ENCODE results near the genes MIDN and REEP6.

DNA sequence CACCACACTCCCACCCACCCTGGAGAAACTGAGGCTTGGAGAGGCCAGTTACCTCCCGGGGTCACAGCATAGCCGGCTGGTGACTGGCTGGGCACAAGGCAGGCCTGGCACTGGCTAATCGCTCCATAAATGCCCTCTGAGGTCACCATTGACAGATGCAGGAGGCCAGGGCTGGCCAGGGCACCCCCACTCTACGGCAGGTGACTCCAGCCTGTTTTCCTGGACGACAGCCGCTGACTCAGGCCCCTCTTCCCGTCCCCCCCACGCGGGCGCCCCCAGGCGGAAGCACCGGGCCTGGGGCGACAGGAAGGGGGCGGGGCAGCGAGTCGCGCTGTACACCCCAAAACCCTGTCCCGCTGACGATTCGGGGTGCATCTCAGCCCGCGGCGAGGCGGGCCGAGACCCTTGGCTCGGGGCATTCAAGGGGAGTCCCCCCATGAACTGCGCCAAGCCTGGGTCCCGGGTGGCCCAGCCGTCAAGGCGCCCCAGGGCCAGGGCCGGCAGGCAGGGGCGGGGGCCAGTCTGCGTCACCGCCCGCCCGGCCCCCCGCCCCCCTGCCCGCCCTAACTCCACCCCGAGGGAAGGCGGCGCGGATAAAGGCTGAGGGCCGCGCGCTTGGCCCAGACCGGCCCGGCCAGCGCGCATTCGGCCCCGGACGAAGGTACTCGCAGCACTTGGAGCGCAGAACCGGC, at the start of gene MIDN:
MIDN (plus strand) TSS at position 623 of the 692 bp plus-strand sequence.
- RRBS, result 2% methylated on average over 15 of the region's 55 CpGs

DNA sequence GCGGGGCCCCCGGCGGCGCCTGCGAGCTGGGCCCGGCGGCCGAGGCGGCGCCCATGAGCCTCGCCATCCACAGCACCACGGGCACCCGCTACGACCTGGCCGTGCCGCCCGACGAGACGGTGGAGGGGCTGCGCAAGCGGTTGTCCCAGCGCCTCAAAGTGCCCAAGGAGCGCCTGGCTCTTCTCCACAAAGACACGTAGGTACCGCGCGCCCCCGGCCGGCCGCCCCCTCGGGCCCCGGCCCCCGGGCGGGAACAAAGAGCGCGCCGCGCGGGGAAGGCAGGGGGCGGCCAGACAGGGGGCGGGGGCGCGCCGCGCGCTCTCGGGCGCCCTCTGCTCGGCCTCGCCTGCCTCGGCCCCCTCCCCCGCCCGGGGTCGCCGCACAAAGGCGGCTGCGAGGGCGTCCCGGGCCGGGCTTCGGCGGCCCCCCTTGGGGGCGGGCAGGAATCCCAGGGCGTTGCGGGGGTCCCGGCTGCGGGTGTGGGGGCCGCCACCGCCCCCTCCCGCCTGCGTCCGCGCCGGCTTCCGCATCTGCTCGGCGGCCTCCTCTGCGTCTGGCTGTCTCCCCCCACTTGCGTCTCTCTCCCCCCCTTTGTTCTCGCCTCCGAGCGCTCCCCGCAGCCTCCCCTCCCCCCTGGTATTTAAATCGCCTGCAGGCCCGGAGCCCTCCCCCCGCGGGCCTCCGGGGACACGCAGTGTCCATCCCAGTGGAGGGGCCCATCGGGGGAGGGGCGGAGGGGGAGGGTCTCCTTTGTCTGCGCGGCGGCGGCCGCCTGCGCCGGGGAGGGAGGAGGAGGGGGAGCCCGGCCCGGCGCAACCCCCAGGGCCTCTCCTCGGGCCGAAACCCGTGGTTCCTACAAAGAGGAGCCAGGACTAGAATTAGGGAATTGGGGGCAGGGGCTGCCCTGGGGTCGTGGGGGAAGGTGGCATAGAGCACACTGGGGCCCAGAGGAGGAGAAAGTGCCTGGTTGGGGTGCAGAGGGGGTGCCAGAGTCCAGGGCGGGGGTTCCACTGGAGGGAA, 2.3 kb downstream of the MIDN start:
- RRBS, result 2% methylated on average over 31 of the region's 106 CpGs

DNA sequence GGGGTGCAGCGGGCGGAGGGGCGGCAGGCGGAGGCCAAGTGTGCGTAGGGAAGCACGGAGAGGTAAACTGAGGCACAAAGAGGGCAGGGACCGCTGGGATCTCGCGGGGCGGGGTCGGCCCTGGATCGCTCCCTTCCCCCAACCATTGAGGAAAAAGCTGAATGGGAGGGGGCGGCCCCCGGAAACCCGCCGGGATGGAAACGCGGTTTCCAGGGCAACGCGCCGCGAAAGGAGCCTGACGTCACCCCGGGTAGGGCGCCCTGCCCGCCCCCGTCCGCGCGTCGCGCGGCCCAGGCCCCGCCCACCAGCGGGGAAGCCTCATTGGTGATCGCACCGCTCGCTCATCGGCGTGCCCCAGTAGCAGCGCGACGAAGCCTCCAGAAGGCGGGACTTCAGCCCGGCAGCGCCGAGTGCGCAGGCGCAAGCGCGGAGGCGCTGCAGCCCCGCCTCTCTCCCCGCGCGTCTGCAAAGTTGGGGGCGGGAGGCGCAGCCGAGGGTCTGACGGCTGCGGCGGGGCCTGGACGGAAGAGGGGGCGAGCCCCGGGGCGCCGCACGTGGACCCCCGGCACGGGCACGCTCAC, 8.4 kb upstream of the CIRBP start:
- RRBS, result 1% methylated on average over 12 of the region's 71 CpGs

GRCh38 chr19:1373306-1373903, 10.3 kb upstream of the NDUFS7 start:
- RRBS, result no CpG with 5 or more reads among the region's 20 CpGs

DNA sequence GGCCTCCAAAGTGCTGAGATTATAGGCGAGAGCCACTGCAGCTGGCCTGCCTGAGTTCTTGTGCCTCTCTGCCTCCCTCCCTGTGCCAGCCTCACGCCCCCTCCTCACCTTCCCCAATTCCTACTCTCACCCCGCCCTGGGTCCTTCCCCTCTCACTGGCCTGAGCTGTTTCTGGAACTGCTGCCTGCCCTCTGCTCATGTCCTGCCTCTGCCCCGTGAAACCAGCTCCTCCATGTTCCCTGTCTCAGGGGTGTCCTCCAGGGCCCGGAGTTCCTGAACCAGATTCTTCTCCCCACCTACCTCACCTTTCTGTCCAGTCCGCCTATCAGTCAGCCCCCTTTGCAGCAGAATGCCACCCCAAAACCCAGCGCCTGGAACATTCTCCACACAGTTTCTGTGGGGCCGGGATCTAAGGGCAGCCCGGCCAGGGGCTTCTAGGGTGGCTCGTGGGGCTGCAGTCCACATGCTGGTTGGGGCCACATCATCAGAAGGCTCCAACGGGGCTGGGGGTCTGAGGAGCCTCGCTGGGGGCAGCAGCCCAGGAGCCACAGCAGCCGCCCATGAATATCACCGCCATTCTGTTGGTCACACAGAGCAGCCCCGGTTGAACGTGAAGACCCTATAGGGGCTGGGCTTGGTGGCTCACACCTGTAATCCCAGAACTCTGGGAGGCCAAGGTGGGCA, 3.1 kb upstream of the NDUFS7 start:
- RRBS, result no CpG with 5 or more reads among the region's 16 CpGs

DNA sequence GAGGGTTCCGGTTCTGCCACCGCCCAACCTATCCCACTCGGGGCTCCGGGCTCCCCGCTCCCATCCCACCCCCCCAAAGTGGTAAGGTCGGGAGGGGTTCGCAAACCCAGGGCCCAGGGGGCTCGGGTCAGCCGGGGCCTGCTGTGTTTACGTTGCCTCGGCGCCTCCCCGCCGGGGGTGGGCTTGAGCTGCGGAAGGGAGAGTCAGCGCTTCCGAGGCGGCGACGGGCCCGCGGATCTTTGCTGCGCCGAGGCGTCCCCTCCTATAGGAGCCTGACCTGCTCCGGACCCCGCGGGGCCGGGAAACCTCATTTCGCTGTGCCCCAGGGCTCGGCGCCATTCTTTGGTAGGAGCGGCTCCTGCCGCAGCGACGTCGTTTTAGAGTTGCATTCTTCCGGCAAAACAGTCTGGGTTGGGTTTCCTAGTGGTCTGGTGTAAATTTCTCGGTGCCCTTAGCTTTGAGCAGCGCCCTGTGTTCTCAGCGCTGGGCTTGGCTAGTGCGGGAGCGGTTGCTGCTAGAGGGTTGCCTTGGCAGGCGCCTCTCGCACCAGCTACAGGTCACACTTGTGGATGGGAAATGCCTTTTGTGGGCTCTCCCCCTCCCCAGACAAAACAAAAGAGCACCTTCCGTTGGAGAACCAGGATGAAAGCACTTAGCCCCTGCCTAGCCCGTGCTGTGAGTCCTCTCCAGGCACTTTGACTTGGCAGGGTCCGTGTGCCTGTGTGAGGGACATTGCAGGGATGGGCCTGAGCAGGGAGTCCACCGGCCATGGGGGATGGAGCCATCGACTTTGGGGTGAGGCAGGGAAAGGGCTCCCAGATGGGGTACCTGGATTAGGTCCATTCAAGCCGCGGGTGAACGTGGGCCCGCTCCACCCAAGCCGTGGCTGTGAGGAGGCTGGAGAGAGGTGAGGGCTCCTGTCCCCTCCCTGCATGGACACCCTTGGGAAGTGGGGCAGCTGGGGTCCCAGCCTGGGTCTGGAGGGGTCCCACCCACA, 1.4 kb downstream of the DAZAP1 start:
- RRBS, result under 1% methylated on average over 24 of the region's 55 CpGs

DNA sequence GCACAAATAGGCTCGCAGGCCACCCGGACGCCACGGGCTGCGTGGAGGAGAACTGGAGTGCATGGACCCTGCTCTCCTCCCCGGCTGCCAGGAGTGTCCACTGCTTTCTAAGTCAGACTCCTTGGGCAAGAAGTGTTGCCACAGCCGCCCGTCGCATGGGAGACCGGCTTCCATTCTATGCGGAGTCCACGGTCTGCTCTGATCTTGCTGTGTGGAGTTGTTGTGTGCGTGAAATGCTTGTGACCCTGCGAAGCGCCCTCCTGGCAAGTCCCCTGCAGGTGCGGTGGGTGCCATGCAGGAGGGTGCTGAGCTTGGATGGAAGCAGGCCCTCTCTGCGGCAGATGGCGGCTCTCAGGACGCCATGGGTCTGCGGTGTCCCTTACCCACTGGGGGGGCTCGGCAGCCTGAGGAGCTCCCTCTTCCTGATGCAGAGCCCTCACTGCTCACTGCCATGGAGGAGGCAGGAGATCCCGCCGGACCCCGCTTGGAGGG, 2.1 kb downstream of the DAZAP1 start:
- RRBS, result 88% methylated on average over 9 of the region's 24 CpGs

DNA sequence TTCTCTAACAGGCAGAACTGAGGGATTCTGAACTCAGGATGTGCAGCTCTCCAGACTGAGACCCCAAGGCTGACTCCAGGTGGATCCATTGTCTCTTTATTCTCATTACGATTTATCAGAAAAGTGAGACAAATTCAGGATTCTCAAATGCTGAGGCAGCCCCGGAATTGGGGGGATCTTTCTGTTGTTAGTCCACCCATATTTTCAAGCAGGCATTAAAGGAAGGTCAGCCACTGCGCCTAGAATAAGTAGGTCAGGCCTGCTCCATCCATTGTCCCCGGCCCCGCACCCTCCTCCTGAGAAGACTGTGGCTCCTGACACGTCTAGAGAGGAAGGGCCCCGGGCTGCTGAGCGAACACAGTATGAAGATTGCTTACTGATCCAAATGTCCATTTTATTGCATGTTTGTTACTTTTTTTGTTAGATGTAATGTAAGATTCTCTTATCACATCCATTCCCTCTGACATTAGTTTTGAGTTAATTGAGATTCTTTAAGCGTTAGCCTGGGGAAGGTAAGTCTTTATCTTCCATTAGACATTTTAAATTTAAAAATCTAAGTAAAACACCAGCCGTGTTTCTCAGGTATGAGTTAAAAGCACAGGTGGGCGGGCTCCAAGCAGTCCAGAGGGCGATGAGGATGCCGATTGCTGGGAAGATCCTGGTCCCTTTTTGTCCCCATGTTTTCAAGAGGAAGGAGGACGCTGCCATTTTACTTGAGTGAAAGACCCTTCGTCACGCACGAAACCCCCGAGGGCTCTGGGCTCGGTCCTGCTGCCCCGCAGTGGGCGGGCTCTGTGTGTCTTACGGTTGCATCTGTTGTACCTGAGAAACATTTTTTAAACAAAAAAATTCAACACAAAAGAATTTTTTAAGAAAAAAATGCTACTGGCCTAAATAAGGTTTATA, 10.1 kb upstream of the RPS15 start:
- RRBS, result 92% methylated on average over 4 of the region's 22 CpGs

GRCh38 chr19:1443858-1444599, 5.8 kb downstream of the RPS15 start:
- RRBS, result no CpG with 5 or more reads among the region's 14 CpGs

DNA sequence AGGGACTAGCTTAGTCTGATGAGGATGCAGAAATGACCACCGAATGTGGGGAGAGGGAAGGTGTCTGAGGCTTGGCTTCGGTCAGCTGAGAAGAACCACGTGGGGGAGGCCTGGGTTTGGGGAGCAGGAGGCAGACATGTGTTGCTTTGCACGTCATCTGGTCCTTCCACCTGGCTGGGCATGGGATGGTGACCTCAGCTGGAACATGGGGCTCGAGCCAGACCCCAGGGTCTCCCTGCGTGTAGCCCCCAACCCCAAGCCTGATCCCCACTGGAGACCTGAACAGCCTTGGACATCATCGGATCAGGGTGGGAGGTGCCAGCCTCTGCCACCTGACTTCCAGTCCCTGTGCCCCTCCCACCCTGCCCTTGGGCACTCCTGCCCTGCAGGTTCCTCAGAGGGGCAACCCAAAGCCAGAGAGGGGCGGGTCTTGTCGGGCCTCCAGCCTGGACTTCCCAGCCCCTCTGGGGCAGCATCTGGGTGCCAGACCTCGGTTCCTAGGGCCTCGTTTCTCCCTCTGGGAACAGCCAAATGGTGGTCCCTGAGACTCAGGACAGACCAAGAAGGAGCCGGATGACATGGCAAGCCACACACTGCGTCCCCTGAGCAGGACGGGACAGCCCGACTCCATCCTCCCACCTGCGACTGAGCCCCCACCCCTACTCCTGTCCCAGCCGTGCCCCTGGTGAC, 1.4 kb downstream of the APC2 start:
- RRBS, result no CpG with 5 or more reads among the region's 17 CpGs

- RRBS, result 38% methylated on average over 9 of the region's 60 CpGs
These were observed 5.8 kb downstream of the APC2 start for GRCh38 chr19:1455356-1456500.

GRCh38 chr19:1490888-1492093, at the start of gene REEP6:
Gene REEP6, plus strand, starts transcription at chr19:1491181.
- RRBS, result 6% methylated on average over 54 of the region's 107 CpGs

DNA sequence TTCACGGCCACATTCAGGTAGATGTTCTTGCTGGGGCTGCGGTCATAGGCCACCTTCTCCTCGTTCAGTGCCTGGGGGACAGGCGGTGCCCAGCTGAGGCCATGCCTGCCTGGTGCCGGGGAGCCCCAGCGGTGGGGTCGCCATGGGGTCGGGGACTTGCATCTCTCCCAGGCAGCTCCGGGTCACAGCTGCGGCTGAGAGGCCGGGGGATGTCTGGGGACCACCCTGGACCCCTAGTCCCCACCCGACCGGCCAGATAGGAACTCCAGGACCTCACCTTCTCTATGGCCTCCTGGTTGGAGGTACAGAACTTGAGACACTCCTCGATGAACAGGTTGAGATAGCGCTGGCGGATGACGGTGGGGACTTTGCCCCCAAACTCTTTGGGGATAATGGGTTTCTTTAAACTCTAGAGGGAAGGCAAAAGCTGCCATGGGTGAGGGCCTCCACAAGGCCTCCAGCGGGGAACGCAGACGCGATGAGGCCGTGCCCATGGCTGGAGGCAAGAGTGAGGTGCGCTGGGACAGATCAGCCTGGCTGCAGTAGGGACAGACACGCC, 8.0 kb upstream of the ATP8B3 start:
- RRBS, result 97% methylated on average over 5 of the region's 24 CpGs

DNA sequence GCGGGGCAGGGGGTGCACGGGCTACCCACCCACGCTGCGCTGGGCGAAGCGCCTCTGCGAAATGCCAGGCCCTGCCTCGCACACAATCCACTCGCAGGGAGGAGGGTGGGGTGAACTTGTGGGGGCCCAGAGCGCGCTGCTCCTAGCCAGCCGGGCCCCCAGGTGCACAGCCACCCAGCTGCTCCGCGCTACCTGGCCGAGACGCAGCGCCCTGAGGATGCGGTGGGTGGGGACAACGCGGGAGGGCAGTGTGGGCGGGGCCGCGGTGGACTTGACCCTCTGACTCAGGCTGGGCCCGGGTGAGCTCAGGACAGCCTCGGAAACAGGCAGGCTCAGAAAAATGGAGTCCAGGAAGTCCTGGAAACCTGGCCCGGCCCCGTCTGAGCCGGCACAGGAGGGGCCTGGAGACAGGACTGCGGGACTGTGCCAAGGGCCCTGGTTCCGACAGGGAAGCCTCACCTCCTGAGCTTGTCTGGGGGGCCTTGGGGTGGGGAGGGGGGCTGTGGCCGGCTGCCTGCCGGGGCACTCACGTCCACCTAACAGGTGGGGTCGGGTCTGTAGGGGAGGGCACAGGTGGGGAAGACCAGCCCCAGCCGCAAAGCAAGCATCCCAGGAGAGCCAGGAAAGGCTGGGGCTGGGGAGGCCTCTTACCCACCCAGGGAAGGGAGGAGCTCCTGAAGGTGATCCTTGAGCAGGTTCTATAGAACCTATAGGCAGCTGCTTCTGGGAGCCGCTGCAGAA, 6.0 kb downstream of the KLF16 start:
- RRBS, result 4% methylated on average over 3 of the region's 36 CpGs

GRCh38 chr19:1883689-1884677, 1.3 kb downstream of the ABHD17A start:
- RRBS, result no CpG with 5 or more reads among the region's 20 CpGs

DNA sequence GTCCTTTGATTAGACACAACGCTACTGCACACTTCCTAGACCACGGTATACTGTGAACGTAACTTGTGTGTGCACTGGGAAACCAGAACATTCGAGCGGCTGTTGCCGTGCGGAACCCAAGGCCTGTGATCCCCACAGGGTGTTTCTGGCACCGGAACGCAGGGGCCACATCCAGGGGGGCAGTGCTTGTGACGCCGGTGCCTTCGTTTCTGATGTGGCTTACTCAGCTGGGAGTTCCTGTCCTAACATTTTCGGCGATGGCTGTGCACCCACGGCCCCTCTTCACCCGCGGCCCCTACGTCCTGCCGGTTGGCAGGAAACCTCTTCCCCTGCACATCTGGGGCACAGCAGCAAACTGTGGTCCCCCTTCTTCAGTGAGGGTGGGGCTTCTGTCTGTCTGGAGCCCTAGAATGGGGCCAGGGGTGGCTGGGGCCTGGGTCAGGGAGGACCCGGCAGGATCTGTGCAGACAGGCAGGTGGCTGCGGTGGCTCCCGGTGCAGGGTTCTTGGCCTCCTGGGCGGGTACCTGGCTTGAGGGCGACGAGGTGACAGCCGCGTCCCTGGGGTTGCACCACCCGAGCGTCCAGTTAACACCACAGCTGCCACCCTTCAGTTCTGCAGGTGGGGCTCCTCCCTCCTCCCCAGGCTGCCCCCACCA, 26.2 kb downstream of the CSNK1G2 start:
- RRBS, result 86% methylated on average over 10 of the region's 29 CpGs

DNA sequence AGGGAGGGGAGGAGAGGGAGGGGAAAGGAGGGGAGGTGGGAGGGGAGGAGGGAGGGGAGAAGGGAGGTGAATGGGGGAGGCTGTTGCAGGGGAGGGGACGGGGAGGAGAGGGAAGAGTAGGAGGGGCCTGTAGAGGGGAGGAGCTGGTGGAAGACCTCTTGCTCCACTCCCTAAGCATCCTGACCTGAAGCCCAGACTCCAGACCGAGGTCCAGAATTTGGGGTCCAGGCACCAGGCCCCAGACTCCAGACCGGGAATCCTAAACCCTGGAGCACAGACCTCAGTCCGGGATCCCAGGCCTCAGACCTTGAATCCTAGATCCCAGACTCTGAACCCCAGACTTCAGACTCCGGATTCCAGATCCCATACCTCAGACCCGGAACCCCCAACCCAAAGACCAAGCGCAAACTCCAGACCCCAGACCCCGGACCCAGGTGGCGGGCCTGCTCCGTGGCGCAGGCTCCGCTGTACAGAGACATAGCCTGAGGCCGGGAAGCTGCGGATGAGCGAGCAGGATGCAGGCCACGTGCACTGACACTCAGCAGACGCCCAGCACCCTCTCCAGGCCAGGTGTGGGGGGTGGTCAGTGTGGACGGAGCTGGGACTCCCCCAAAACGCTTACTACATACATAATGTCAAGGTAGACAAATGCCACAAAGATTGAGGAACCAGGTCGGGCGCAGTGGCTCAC, 657 bp upstream of the BTBD2 start:
- RRBS, result 96% methylated on average over 11 of the region's 21 CpGs

GRCh38 chr19:2040312-2041035, 10.6 kb downstream of the MKNK2 start:
- RRBS, result no CpG with 5 or more reads among the region's 24 CpGs

- RRBS, result no CpG with 5 or more reads among the region's 17 CpGs
These were observed 6.8 kb downstream of the MKNK2 start for GRCh38 chr19:2043927-2044880.

- RRBS, result 81% methylated on average over 4 of the region's 26 CpGs
These were observed 5.8 kb downstream of the MKNK2 start for GRCh38 chr19:2044881-2045929.

Data from GM19240 (cell line).